Mesothelial cell of epicardium (in vitro differentiated cells): ENCODE data around the genes TAF5 and SH3PXD2A.

GRCh38 chr10:103367680-103368121 lies at the start of gene TAF5:
TSS of gene TAF5 (plus strand) at chr10:103367976.
- PRO-cap = bidirectional peak, plus-strand start at chr10:103367981, minus-strand start at chr10:103367834

DNA sequence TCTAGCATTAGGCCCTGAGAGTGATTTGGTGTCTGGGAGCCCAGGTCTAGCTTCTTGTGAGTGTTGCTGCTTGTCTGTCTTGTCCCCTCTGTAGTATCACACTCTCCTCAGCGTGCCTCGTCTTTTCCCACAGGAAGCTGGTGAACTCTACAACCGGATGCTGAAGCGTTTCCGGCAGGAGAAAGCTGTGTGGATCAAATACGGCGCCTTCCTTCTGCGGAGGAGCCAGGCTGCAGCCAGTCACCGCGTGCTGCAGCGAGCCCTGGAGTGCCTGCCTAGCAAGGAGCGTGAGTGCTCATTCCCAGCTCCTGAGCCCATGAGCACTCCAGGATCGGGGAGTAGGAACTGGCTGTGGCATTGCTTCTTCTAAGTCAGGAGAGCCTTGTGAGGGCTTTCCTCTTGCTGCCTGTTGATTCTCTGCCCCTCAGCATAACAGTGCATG lies 8.4 kb downstream of the CALHM2 start:
- PRO-cap = no peak

DNA sequence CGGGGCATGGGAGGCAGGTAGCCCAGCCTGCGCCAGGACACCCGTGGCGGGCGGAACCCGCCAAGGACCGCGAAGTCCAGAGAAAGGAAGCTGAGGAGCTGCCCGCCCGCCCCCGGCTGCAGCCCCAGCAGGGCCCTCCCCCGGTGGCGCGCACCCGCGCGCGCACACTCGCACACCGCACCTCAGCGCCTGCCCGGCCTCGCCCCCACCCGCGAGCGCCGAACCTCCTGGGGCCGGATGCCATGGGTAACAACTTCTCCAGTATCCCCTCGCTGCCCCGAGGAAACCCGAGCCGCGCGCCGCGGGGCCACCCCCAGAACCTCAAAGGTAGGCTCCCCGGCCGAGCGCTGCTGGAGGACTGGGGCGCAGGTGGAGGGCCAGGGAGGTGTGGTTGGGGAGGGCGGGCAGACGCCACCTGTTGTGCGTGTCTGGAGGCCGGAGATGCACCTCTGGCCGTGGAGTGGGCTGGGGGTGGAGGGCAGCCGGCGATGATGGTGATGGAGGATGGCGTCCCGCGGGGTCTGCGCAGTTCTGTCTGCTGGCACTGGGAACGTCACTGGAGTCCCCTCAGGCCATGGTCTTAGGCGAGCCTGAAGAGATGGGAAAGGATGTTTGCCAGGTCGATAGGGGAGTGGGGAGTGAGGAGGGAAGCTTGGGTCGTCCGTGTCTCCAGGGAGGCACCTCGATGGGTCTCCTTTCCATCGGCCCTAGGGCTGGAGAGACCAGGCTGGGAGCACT lies 810 bp downstream of the NEURL1 start:
- PRO-cap = no peak

GRCh38 chr10:103601595-103602194 lies 108.2 kb downstream of the NEURL1 start:
- PRO-cap = no peak

GRCh38 chr10:103618534-103619500 lies 125.3 kb downstream of the NEURL1 start:
- PRO-cap = no peak

- PRO-cap = no peak
These were observed 158.7 kb downstream of the NEURL1 start for GRCh38 chr10:103651796-103652932.

- PRO-cap = no peak
These were observed 160.2 kb downstream of the NEURL1 start for GRCh38 chr10:103653442-103654380.

- PRO-cap = no peak
These were observed 164.2 kb downstream of the NEURL1 start for GRCh38 chr10:103657529-103658357.

DNA sequence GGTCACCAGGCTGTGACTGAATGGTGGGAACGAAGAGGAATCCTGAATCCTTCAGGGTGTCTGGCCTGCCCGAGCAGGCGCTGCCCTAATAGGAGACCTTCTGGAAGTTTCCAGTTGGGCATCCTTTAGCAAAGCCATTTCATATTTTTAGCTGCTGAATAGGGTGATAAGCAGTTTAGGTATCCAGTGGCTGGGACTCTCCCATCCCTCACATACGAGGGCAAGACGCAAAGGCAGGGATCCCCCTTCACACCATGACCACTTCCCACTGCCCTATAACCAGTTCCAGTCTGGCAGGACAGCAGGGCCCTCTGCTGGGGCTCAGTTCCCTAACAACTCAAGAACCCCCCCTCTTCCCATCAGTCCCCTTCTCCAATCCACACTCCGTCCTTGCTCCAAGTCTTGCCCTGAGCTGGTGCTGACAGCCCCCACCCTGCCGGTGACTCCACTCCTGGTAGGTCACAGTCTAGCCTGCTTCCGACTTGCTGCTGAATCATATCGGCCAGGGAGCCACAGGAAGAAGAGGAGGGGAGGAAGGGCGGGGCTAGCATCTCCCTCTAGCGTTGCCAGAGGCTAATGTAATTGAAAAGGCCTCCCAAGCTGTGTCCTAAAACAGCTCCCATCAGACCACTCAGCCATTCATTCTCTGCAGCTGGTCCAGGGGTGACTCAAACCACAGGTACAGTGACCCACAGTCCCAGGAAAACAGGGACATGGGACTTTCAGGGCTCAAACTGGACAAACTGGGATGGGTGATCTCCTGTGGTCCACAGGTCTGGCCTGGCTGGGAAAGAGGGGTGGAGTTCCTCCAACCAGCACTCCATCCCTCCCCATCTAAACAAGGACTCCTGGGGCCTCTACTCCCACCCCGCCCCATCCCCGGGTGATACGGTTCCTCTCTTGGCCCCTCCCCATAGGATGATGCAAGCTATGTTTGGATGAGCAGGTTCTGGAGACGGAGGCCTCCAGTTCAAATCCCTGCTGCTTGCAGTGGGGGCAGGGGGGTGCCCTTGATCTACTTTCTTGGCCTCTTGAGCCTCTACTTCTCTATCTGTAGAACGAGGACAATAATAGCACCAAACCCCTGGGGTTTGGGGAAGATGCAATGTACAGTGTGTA lies 158.9 kb downstream of the SH3PXD2A start:
- PRO-cap = no peak

DNA sequence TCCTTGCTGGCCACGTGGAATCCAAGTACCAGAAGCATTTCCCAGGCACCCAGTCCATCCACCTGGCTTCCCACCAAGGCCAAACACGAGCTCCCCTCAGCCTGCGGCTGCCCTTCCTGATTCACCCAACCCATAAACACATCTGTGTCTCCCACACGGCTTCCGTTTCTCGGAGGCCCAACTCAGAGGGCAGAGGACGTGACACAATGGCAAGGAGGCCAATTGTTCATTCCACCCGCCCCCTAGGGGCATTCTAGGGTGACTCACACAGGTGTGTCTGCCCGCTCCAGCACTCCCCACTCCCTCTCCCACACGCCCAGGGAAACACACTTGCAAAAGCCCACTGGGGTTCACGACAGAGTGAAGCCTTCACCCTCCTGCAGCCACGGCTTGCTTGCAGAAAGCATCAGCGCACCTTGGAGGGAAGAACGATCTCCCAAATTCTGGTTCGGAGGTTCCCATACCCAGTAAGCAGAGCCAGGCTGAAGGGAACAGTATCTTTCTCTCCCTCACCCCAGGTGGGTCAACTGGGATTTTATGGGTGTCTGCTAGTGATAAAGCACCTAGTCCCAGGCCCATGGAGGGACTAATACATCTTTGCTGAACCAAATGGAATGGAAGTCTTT lies 109.6 kb downstream of the SH3PXD2A start:
- PRO-cap = no peak

GRCh38 chr10:103747888-103748631 lies 107.3 kb downstream of the SH3PXD2A start:
- PRO-cap = no peak

GRCh38 chr10:103831823-103832510 lies 23.4 kb downstream of the SH3PXD2A start:
- PRO-cap = no peak

- PRO-cap = no peak
These were observed 16.2 kb downstream of the SH3PXD2A start for GRCh38 chr10:103839058-103839788.

DNA sequence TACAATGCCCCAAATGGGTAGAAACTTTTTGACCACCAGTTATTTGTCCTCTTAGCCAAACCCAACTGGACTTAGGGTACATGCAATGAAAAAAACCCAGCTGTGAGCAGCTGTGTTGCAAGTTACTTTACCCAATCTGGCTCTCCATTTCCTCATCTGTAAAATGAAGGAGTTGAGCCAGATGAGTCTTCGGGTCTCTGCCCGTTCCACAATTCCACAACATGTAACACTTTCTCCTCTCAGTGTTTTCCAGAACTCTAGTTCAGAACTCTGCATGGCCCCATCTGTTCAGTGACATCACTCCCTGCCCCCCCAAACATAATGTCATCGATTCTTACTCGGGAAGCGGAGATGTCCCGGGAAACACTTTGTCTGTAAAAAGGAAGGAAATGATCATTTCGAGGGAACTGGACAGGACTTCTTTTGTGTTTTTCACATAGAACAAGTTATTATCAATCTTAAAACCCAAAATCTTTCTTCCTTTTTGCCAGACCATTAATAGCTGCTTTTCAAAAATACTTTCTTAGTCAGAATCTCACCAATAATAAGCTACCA lies 2.5 kb downstream of the SH3PXD2A start:
- PRO-cap = no peak

- PRO-cap = no peak
These were observed 709 bp downstream of the SH3PXD2A start for GRCh38 chr10:103854307-103855427.

GRCh38 chr10:103855428-103856051 lies at the start of gene SH3PXD2A:
TSS of gene SH3PXD2A (minus strand) at chr10:103855576.
- PRO-cap = unidirectional peak, minus-strand start at chr10:103855576

GRCh38 chr10:103896108-103896603 lies 21.8 kb downstream of the STN1 start:
- PRO-cap = no peak

DNA sequence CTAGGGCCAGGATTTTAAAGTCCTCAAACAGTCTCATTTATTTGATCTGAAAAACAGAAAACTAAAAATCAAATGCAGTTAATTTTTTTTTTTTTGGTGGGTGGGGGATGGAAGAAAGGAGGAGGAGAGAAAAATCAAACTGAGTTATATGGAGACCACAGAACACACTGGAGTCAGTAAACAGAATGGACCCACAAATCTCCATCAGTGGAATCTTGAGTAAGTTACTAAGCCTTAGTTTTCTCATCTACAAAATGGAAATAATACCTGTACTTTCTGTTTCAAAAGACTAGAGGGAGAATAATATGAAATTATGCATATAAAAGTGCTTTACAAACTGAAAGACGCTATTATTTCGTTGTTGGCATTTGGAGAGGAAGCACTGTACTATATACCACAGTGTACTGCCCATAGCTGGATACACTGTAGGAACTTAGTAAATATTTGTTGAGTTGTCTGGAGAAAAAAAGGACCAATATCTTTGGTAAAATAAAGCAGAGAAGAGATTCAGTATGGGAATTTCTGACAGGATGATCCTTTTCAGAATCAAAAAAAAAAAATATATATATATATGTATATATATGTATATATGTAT lies 9.1 kb downstream of the STN1 start:
- PRO-cap = no peak

GRCh38 chr10:104005348-104005857 lies 38.5 kb downstream of the SLK start:
- PRO-cap = no peak

DNA sequence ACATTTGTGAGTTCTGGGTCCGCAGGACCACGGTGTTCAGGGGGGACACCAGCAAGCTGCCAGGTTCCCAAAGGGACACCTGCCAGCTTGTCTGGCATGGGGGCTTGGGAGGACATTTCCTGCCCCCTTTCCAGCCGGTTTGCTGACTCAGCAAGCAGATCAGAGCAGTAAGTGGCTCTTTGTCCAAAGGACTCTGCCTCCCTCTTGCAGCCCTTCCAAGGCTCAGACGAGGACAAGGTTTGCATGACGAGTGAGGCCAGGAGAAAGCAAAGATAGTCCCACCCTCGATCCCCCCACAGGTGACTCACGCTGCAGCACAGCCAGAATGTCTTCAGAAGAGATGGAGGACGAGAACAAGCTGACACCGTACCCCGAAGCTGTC lies 49.0 kb downstream of the COL17A1 start:
- PRO-cap = no peak